Measurements from ENCODE around the genes ONECUT2 and FECH.

DNA sequence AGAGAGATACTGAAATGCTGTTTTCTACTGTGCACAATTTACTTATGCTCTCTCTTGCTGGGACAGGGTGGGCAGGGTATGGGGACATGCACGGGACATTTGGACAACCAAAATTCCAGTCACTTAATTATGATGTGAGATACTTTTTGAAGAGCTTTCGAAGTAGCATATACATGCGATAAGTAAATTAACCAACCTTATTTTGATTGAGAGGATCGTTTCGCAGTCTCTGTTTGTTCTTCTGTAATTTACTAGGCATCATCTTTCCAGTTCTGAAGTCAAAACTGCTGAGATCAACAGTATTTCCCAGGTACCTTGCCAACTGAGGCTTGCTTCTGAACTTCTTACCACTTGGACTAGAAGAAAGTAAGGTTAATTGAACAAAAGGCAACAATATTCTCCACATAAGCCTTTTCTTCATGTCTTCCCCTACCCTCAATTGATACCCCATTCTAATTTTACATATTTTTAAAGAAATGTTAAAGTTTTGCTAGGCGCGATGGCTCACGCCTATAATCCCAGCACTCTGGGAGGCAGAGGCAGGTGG lies 19.6 kb downstream of the MBD2 start:
- PRO-cap, result no peak
- RAMPAGE, long total RNA, result no peak

DNA sequence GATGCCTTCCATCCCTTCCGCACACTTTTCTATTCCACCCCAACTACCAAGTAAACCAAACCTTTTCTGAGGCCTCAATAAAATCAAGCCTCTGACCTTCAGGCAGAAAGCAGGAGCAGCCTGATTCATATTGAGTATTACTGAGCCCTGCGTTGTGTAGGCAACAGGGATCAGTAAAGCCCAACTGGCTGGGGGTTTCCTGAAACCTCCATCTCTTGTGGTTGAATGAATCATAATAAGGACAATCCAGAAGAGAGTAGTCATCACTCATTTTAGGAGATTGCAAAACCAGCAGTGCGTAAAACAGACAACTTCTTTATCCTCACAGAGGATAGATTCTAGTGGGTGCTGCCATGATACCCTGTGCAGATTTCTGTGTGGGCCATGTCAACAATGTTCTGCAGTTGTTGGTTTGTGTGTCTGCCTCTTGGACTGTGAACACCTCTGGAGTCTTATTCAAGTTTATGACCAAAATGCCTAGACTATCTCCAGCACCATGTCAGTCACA lies 52.0 kb upstream of the RAB27B start:
- PRO-cap, result no peak
- RAMPAGE, long total RNA, result no peak

- PRO-cap, result no peak
- RAMPAGE, long total RNA, result no peak
Observed at GRCh38 chr18:55251573-55252015, 292.3 kb upstream of the CCDC68 start.

DNA sequence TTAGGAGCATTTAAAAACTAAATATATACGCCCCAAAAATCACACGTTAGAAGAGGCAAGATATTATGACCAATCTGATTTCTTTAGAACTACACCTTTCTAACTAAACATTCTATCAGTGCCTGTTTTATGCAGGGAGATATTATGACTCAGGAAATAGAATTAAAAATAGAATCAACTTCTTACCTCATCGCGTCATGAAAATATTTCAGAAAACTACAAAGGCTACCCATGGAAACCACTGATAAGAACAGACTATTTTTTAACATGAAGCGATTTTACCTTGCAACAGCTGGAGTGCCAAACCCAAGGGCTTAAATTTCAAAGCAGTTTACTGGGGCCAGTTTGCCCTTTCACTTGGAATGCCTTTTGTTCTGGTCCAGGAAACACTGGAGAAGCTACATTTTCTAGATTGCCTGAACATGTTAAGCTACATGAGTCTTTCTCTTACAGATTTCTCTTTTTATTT lies 304.8 kb upstream of the CCDC68 start:
- PRO-cap, result no peak
- RAMPAGE, long total RNA, result no peak

DNA sequence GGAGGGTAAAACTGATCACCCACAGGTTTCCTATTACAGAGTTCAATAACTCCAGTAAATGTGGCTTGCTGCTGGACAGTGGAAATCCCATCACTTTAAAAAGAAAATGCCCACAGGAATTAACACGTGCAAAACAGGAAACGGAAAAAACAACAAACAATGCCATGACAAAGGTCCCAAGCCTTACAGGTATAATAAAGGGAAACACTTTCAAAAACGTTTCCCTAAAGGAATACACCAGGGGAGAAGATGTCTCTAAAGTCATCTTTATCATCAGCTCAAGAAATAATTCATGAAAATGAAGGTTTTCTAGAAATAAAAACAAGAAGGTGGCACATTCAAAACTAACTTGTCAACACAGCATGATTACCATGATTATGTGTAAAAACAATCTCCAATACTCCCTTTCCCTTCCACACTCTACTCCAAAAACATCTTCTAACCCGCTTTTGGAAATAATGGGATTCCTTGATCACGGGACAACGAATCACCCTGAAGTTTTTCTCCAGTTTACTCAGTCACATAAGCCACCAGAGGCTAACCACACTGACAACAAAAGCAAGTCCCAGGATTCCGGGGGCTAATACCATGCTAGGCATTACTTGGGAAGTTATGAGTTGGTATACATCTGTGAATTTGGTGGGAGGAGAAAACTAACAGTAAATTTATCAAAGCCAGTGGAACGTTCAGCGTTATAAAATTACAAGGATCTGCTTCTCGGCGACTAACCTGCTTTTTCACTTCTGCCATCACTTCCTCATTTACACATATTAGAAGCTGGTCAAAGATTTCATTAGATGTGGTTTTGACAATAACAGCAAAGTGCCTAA lies 167.8 kb downstream of the TCF4 start:
- PRO-cap, result no peak
- RAMPAGE, long total RNA, result no peak

DNA sequence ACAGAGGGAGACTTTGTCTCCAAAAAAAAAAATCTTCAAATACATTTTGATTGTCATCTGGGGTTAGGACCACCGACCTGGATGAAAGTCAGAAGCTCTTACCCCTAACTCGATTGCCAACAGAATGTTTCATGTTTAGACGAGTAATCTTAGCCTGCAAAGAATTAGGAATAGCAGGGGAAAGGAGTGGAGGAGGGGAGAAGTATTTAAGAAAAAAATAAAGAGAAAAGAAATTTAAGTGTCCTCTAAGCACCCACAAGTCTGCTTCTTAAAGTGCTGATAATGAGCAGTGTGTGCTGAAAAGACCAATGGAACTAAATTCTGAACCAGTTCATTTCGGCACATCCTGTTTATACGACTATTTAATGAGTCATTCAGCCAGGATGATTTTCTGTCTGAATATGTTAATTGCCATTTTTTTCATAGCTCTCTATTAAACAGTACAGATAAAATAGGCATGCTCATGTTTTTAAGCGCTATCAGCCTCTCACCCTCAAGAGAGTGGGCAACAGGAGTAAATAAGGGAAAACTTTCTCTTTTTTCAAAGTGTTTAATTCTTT lies 87.8 kb downstream of the TCF4 start:
- PRO-cap, result bidirectional peak, plus-strand start at position 433 of the sequence, minus-strand start at position 323 of the sequence
- RAMPAGE, long total RNA, result no peak

DNA sequence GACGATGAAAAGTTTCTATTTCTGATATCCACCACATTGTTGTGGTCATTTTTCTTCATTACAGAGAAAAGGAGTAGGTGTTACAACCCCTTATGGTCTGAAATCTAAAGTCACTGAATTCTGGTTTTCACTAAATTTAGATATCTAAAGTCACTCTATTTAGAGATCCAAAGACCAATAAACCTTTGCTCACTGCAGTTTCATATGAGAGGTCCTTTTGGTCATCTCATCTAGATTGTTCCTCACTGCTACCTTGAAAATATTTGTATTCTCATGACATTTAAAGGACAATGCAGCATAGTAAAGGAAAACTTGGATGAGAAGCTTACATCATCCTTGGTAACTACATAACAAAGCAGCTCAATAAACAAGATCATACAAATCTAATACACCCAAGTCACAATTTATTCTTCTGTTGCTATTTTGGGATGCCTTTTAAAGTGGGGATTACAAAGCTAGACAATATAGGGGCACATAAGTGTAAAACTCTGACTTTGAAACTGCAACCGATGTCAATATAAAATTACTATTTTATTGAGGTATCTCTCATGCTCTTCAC lies 85.8 kb downstream of the TCF4 start:
- PRO-cap, result no peak
- RAMPAGE, long total RNA, result no peak

GRCh38 chr18:55585035-55585650 lies 2.8 kb downstream of the TCF4 start:
- PRO-cap, result no peak
- RAMPAGE, long total RNA, result no peak

DNA sequence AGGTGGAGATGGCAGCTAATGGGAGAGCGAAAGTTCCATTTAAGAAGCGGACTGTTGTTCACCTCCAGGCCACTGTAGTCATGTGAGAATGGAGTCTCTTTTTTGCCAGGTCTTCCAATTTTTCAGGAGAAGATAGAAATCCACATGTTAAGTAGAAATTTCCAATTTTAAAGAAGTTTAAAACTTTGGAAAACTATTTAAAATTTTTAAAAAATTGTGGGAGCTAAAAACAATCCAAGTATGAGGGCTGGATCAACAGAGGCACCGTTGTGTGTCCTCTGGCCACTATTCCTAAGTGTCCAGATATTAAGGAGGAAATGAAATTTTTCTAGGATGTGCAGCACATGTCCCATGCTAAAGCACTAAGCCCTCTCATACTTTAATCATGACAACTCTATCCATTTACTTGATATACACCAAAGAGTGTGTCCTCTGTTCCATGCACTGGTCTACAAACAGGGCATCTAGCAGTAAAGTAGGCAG lies 260.4 kb upstream of the TCF4 start:
- PRO-cap, result no peak
- RAMPAGE, long total RNA, result no peak

- PRO-cap, result no peak
- RAMPAGE, long total RNA, result no peak
Observed at GRCh38 chr18:55869943-55870253, 281.9 kb upstream of the TCF4 start.

DNA sequence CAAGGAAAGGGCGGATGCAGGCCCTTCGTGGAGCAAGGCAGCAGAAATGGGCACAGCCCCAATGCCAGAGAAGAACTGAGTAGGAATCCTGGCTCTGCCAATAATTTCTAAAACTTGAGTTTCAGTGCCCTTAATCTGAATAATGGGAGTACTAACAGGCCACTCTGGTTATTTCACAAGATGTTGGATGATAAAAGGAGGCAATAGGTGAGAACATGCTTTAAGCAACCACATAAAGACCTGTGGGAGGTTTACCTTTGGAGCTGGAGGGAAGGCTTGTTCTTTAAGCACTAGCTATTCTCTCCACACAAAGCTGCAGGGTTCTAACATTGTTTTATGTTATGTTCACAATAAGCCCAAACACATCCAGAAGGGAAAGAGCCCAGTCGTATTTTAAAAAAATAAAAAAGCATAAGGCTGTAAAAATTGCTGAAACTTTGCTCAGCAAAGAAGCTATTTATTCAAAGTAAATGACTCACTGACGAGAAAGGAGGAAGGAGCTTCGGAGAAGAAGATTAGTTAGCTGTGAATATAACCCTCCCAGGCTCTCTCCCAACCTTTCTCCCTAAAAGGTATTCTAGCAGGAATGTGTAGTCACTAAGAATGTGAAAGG lies 470.2 kb downstream of the TXNL1 start:
- PRO-cap, result no peak
- RAMPAGE, long total RNA, result no peak

- PRO-cap, result no peak
- RAMPAGE, long total RNA, result no peak
Observed at GRCh38 chr18:56869135-56869560, 218.0 kb downstream of the WDR7 start.

DNA sequence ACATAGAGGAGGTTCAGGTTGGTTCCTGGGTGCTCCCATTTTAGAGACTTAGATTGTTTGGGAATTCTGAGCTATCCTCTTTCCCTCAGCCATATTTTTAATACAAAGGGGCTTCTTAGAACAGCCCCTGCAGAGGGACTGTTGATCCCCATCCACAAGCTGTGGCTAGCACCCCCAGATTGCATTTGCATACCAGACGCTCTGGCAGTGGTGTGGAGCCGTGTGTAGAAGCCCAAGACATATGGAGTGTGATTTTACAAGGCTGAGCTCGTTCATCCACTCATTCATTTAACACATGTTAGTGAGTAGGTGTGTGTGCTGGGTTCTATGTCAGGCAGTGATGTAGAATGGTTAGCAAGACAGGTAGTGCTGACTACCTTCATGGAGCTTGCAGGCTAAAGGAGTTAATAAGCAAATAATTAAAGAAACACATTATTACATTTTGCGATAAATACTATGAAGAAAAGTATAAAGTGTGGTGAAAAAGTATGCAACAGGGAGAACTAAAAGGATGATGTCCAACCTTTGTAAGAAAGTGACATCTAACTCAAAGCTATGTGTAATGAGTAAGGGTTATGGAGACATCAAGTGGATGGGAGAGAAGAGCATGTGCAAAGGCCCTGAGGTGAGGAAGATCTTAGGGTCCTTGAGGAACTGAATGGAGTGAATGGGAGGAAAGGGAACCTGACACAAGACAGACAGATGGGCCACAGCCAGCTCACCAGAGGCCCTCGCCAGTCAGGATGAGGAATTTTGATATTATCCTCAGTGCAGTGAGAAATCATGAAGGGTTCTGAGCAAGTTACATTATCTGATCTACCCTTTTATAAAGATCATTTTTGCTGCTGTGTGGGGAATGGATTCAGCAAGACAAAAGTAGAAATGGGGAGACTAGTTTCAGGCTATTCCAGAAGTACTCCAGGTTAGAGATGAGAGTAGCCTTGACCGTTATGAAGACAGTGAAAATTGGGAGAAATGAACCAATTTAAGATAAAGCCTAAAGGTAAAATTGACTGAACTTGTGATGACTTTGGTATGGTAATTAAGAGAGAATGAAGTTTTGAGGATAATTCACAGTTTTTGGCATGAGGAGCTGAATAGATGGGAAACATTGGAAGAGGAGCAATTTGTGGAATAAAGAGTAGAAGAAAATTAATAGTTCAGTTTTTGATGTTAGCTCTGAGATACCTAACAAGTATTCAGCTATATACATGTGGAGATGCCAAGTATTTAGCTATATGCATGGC lies 166.3 kb upstream of the BOD1L2 start:
- PRO-cap, result no peak
- RAMPAGE, long total RNA, result no peak

- PRO-cap, result unidirectional peak, plus-strand start at chr18:57435408
- RAMPAGE, long total RNA, result no peak
Observed at GRCh38 chr18:57435071-57436159, at the start of gene ONECUT2. Gene ONECUT2 (plus strand): TSS chr18:57435374.

GRCh38 chr18:57439646-57440002 lies 4.5 kb downstream of the ONECUT2 start:
- PRO-cap, result no peak
- RAMPAGE, long total RNA, result no peak

DNA sequence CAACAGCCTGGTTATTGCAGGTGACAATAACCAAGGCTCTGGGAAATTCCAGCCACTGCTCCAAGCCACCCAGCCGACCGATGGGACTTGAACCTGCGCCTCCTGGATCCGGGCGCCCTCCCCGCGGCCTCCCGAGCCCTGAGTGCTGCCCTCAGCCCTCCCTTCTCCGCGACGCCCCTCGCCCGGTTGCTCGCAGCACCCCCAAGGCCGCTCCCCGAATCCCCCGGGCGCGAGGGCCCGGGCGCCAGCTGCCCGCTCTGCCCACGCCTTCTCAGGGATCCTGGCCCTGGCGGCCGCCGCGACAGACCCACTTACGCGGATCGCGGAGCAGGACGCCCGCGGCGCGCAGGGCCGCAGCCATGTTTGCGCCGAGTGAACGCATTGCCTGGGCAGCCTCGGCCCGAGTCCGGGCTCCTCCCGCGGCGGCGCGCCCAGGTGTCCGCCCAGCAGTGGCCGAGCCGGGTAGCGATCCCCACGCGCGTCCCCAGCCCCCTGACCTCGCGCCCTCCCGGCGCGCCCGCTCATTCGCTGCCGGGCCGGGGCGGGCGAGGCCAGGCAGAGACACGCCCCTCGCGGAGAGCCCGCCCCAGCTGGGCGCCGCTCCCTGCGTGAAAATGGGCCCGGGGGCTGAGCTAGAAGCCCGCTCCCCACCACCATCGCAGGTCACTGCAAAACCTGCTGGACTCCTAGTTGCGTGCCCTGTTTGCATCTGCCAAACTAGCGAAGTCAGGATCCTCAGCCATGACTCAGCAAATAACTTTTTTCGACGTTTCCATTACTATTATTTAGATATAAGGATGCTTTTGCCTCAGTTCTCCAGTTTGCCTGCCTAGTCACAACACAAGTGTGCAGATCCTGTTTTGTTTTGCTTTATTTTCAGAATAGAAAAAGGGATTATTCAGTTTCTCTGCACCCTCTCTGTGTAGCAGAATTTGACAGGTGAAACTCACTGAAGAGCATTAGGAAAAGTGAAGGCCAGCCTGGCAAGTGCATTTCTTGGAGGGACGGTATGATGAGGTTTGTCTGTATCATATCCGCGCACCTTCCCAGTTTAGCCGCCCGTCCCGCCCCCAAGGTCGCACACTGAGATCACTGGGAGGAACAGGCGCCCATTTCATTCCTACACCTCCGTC lies at the start of gene FECH:
TSS of gene FECH (minus strand) at position 464 of the 1,133 bp plus-strand sequence.
- PRO-cap, result bidirectional peak, plus-strand start at position 611 of the sequence, minus-strand start at position 494 of the sequence; unidirectional peak, minus-strand start at position 668 of the sequence
- RAMPAGE, long total RNA, result no peak

GRCh38 chr18:57627434-57627993 lies 5.9 kb upstream of the NARS1 start:
- PRO-cap, result no peak
- RAMPAGE, long total RNA, result no peak

DNA sequence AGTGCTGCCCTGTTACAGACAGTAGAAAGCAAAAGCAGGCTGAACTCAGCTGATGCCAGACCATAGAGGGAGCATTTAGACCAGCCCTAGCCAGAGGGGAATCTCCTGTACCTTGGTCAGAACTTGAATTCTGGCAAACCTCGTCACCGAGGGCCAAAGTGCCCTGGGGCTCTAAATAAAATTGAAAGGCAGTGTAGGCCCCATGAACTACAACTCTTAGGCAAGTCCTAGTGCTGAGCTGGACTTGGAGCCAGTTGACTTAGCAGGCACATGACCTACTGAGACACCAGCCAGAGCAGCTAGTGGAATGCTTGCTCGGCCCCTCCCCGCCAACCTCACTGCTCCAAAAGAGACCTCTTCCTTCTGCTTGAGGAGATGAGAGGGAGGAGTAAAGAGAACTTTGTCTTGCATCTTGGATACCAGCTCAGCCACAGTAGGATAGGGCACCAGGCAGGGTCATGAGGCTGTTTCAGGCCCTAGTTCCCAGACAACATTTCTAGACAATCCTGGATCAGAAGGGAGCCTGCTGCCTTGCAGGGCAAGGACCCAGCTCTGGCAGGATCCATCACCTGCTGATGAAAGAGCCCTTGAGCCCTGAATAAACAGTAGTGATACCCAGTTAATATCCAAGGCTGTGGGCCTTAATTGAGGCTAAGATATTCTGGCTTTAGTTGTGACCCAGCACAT lies 90.6 kb downstream of the ATP8B1 start:
- PRO-cap, result bidirectional peak, plus-strand start at position 373 of the sequence, minus-strand start at position 218 of the sequence
- RAMPAGE, long total RNA, result no peak

- PRO-cap, result no peak
- RAMPAGE, long total RNA, result no peak
Observed at GRCh38 chr18:57915896-57916507, 112.9 kb upstream of the ATP8B1 start.

DNA sequence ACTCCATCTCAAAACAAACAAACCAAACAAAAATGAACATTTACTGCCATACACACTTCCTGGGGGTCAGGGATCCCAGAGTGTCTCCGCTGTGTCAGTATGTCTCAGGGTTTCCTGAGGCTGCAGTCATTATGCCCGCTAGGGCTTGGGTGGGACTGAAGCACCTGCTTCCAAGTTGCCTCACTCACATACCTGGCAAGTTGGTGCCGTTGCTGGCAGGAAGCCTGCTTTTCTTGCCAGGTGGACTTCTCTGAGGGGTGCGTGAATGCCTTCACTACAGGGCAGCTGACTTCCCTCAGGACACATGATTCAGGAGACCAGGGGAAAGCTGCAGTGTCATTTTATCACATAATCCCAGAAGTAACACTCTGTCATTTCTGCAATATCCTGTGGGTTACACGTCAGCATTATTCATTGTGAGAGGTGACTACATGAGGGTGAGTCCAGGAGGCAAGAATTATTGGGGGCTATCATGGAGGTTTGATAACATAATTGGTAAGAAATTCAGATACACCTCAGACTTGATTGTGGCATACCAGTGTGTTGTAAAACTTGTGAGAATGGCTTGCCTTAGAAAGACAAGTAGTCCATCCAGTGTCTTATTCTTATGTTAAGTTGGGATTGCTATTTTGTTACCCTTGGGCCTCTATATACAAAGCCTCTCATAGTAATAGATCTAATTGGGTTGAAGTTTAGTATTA lies 44.0 kb downstream of the NEDD4L start:
- PRO-cap, result no peak
- RAMPAGE, long total RNA, result no peak